Endothelial cell (in vitro differentiated cells): Measurements from ENCODE around the gene STRN.

DNA sequence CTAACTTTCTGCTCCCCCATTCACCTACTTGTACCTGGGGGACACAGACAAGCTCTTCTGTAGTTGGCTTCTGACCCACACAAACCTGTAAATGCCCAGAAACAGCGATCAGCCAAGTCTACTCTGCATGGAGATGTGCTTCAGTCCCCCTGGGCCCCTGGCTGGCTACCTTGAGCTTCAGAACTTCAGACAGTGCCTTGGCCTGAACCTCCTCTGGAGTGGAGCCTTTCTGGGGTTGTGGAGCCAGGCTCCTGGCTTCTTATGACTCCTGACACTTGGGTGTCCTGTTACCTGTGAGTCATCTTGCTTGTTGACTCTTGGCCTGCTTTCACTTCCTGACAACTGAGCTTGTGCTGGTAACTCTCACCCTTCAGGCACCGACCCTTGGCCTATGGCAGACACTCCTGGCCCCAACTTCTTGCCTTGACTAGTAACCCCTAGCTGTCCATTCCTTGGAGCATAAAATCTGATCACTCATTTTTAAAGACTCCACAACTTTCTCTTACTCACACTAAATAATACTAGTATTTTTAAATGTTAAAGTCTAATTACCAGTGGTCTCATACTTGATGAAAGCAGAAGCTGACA lies 46.5 kb upstream of the VIT start:
- PRO-cap, result no peak

GRCh38 chr2:36762936-36763448 lies 66.5 kb downstream of the VIT start:
- PRO-cap, result no peak

DNA sequence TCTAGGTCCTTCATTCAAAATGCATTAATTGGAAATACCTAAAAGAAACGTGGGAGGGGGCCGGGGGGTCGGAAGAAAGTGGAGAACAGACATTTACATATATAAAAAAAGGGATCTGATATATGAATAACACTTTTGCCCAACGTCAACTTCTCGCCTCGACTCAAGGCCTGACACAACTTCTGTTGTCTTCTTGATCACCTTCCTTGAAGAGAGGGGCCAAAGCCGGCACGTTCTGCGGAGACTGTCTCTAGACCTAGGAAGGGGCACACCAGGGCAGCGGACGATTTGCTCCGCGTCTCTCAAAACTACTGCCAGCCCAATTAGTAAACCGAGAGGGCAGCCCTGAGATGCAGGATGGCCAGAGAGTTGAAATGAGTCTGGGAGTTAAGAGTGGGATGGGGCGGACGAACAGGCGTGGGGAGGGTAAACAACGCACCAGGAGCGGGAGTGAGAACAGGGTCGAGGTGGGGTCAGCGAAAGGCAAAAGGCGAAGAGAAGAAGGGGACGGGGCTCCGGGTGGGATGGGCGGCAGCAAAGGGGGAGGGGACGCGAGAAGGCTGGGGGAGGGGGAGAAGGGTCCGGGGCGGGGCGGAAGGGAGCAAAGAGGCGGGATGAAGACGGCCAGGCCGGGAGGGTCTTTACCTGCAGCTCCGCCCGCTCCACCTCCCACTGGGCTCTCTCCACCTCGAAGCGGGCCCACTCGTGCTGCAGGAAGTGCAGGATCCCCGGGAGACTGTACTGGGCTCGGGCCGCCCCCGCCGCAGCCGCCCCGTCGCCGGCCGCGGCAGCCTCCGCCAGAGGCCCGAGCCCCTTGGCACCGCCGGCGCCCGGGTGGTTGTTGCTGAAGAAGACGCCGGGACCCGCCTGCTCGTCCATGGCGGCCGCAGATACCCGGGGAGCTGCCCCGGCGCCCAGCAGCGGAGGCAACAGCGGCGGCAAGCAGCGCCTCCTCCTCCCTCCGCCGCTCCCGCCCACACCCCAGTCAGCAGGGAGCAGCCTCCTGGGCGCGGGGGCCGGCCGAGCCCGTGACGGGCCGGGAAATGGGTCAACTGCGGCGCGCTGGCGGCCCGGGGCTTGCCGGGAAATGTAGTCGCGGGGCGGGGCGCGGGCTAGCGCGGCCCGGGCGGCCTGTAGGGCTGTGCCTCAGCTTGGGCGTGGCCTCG lies at the start of gene STRN:
Gene STRN (minus strand): TSS at position 952 of the 1,166 bp plus-strand sequence.
- PRO-cap, result bidirectional peak, plus-strand start at position 604 of the sequence, minus-strand start at position 495 of the sequence; bidirectional peak, plus-strand start outside the sequence, minus-strand start at position 978 of the sequence

DNA sequence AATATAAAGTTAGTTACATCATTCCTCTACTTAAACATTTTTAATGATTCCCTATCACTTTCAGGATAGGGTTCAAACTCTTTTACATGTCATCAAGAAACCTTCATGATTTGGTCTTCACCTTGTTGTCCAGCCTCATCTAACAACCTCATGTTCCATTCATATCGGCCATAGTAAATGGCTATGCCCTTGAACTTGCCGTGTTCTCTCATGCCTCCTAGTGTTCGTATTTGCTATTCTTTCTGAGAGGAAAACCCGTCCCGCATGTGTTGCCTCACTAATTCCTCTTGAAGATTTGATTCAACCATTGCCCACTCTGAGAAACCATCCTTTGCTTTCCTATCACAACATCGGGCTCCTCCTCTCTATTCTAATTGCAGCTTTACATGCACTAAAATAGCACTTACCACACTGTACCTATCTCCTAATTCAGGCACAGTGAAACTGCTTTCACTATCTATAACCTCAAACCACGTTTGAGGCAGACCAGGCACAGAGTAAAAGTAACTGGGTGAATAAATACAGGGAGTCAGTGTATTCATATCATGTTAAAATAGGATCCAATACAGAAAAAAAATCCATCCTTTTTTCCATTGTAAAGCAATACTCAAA lies 38.8 kb upstream of the STRN start:
- PRO-cap, result no peak

DNA sequence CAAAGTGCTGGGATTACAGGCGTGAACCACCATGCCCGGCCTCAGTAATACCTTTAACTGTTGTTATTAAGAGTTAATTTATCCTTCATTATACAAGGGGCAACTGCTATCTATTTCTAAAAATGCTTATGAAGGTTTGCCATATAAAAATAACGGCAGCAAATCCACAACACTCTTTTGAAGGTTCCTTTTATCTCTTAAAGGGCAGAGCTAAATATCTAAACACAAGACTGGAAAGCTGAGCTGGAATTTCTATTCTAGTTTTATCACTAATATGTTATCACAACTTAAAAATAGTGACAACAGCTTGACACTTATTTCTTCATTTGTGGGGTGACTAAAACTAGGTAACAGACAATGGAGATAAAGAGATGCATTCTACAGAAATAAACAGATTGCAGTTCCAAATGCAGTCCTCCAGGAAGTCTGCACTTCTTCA lies 53.8 kb upstream of the STRN start:
- PRO-cap, result no peak

DNA sequence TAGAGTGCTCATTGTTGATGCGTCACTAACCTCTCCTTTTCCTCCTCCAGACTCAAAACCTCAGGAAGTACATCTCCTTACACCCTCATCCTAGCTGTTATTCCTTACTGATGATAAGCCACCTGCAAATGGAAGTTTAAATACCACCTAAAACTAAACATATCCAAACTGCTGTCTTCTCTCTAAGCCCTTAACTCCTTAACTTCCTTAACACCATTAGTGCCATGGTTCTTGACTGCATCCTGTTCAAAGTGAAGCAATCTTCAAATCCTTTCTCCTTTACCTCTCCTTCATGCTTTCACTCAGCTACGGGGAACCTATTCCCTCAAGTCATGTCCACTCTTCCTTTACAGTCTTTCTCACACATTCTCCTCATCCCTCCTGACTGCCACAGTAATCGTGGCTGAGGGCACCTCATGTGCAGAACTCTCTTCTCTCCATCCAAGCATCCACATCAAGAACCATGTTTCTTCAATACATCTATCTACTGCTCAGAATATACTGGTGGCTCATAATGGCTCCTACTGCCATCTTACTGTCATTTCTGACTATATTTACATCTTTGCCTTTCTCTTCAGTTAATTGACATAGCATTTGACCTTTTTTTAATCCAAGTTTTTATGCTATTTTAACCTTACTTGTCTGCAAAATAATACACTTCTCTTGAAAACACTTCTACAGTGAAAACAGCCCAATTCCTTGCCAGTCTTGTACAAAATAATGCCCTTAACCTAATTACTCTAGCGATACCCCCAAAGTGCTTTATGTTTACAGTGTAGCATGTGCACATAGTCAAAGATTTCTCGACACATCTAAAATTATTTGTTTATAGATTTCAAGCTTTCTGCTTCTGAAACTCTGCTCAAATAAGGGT lies 20.5 kb downstream of the EIF2AK2 start:
- PRO-cap, result no peak

GRCh38 chr2:37635424-37636203 lies 35.8 kb downstream of the CDC42EP3 start:
- PRO-cap, result no peak

DNA sequence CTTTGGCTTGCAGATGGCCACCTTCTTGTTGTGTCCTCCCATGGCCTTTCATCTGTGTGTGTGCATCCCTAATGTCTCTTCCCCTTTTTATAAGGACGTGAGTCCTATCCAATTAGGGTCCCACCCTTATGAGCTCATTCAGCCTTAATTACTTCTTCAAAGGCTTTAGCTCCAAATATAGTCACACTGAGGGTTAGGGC lies 34.3 kb downstream of the CDC42EP3 start:
- PRO-cap, result no peak

- PRO-cap, result no peak
These were observed 16.9 kb downstream of the CDC42EP3 start for GRCh38 chr2:37654475-37654912.

DNA sequence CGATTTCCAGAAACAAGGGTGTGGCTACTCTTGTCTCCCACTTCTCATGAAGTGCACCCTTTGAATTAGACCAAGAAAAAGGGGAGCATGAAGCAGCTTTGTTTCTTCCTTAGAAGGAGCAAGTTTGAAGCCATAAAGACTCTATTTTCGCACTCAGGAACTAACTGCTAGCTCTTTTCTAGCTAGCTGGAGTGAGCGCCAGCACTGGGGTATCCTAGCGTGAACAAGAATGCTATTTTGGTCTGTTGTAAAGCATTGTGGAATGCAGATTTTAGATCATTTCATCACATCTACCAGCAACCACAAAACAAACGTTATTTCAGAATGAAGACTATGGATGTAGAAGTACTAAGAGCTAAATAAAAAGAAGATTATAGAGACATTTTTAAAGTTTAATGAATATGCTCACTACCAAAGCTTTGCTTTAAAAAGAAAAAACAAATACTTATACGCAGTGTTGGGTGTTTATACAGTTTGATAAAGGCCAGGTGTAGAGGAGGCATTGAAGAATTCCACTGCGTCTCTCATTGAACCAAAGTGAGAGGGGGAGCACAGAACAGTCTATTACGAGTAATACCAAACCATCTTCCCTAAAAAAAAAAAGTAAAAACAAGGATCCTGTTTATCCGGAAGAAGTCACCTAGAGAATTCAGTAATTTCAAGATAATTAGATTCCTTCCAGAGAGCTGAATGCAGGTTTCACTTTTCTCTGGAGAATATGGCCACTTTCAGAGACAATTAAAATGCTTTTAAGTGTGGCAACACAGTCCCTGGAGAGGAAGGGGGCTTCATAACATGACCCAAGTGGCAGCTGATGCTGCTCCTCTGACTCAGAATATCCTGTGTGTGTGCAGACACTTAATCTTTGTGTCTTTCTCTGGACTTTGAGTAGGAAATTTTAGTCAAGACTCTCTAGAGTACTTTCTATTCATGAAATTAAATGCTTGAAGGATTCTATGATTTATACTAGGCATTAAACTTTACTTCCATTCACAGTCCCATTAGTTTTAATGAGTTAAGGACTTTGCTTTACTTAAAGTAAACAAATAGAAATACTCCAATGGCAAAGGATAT lies 63.8 kb upstream of the CDC42EP3 start:
- PRO-cap, result no peak

- PRO-cap, result no peak
These were observed 82.3 kb upstream of the CDC42EP3 start for GRCh38 chr2:37753646-37754254.

DNA sequence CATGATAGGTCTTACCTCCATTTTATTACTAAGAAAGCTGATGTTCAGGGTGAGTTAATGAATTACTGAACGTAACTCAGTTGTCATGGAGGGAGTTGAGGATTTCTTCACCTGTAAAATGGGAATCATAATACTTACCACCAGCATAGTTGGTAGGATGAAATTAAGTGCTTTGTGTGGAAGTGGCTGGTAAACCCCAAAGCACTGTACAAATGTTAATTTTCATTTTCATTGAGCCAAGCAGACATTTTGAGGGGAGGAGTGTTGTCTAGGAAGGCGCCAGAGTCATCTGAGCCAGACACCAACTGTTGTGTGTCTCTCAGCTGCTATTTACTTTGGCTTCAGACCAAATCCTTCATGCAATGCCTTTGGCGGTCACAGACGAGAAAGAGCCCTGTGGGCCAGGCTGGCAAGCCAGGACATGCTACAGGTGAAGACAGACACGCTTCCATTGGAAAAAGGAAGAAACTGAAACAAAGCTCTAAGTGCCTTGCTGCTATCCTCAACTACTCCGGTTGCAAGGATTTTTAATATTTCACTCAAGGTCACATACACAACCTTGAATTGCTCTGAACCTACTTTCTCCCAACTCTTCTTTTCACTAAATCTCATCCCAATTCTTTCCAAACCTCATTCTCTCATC lies 115.4 kb upstream of the CDC42EP3 start:
- PRO-cap, result no peak

DNA sequence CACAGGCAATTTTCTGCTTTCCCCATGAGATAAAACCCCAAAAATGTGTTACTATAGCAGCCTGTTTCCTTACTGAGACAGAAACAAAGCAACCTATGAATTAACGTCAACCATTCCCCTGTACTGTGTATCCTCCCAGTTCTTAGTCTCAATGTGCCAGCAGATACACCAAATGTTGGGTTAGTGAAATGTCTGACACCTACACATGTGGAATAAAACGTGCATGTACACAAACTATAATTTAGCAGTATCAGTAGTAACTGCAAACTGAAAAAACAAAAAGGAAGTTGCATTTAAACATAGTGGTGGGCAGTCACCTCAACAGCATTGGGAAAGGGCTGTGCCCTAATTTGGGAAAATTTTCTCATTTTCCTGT lies 73.1 kb upstream of the RMDN2 start:
- PRO-cap, result no peak

- PRO-cap, result no peak
These were observed 20.0 kb upstream of the RMDN2 start for GRCh38 chr2:37905048-37905492.

DNA sequence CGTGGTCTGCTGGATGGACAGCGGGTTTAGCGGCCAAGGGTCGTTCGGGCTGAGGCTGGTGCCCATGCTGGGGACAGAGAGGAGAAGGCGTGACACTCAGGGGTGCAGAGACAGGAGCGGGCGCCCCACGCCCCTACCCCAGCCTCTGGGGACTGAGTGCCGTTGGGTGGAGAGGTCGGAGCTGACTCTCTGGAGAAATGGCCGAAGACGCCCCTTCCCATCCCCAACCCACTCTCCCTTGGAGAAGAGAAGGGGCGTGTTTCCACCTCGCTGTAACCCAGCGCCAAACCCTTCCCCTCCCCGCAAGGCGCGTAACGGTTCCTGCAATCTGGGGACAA lies 659 bp downstream of the CYP1B1 start:
- PRO-cap, result no peak

- PRO-cap, result no peak
These were observed 33.7 kb upstream of the CYP1B1 start for GRCh38 chr2:38109353-38110338.

GRCh38 chr2:38171330-38171756 lies 95.4 kb upstream of the CYP1B1 start:
- PRO-cap, result no peak

DNA sequence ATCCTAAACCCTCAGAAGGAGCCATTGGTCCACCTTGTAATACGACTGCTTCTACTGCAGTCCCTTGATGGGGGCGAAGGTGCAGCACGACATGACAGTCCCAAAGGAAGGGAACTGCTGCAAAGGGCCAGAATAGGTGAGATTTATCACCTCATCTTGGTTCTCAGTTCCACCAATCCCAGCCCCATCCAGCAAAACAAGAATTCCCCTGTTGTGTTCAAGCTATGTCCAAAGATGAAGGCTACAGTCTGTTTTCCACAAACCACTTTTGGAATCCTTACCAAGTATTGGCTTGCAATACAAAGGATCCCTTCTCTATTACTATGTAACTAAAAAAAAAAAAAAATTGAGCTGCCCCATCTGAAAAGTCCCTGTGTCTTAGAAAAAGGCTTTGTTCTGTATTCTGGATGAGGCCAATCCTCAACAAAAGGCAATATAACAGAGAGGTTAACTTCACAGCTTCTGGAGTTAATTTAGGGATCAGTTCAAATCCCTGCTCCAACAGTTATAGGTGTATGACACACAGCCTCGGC lies 61.0 kb upstream of the ATL2 start:
- PRO-cap, result no peak

DNA sequence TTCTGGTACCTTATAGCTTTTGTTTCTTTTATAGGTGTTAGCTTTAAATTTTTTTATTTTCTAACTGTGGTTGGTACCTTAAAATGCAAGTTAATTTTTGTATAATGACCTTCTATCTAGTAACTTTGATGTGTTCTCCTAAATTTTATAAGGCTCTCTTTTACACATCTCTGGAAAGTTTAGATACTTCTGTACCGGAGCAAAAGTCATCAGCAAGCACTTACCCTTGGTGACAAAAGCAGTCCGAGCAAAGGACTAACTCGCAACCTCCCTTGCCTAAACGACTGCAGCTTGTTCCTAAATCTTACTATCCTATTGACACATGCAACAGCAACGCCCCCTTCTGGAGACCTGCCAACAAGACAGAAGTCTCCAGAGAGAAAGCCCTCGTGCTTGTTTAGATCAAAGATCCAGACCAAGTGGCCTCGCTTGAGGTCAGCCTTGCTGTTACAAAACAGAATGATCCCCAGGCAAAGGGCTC lies 94.5 kb downstream of the HNRNPLL start:
- PRO-cap, result no peak

DNA sequence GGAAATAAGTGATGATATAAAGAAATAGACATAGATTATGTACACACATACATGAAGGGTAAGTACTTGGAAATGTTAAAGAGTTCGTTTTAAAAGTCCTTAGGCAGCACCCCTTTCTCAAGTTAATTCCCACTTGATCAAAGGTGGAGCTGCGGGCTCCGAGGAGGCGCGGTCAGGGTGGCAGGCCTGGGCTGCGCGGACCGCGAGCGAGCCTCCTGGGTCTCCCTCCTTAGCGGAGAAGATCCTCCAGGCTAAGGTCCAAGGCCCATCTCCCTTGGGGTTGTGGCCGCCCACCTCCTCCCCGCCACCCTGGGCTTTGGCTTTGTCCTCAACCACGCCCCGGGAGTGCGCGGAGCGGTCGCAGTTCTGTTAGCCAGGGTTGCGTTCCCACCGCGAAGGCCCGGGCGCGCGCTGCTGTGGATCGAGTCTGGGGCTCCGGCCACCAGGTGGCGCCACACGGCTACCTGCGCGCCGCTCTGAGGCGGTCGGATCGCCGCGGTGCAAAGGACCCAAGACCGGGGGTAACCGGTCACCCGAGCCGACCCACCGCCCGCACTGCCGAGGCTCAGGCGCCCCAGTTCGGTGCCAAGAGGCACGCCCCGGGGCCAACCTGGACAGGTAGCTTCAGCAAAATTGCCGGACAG lies 66.8 kb downstream of the HNRNPLL start:
- PRO-cap, result bidirectional peak, plus-strand start at position 503 of the sequence, minus-strand start at position 398 of the sequence